ENCODE data around the genes SMG1, GP2, NPIPB4 and SDR42E2.

DNA sequence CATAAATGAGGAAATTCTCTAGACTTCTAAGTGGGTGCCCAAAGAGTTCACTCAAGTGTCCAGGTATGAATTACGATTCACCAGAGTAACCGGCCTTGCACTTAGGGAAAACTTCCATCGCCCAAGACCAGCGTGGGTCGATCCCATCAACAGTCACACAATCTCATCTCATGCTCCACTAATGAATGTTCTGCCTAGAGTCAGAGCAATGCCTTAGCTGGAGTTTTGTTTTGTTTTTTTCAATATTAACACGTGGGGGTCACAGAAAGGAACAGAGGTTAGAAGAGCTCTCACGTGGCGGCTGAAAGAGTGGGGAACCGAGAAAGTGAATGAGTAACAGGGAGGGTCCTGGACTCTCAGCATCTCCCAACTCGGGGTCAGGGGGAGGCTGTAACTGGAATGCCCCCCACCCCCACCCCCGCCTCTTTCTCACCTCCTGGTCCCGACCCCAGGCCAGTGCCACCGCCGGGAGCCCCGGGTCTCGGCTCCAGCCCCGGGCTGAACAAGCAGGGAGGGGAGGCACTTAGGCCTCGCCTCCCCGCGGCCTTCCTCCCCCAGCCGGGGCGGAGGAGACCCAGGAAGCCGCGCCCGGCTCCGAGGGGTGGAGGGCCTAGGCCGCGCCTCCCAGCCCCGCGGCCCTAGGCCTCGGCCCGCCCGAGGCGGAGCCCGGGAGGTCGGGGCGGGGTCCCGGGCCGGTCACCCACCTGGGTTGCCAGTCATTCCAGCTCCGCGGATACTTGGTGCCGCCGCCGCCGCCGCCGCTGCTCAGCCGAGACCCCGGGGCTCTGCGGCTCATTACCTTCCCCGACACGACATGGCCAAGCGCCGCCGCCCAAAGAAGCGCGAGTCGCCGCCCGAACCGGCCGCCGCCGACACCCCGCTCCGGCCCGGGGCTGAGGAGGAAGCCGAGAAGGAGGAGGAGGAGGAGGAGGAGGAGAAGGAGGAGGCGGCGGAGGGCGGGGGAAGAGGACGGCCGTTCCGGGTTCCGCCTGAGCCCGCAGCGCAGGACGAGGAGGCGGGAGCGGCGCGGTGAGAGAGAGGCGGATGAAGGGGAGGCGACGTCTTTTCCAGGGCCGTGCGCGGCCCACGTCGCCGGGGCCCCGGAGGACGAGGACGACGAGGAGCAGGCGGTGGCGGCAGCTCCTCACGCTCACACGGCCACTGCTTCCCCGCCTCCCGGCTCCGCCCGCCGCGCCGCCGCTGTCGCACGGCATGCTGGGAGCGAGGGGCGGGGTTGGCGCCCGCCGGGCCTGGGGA is at the start of gene SMG1:
Gene SMG1 (minus strand): TSS at position 1,163 of the 1,257 bp plus-strand sequence.
- PRO-cap = bidirectional peak, plus-strand start at position 678 of the sequence, minus-strand start at position 498 of the sequence; bidirectional peak, plus-strand start at position 982 of the sequence, minus-strand start at position 883 of the sequence; bidirectional peak, plus-strand start outside the sequence, minus-strand start at position 1,157 of the sequence

- PRO-cap = no peak
These were observed 13.5 kb downstream of the ITPRIPL2 start for GRCh38 chr16:19127341-19127565.

GRCh38 chr16:19183662-19184174 is 15.7 kb downstream of the SYT17 start:
- PRO-cap = no peak

DNA sequence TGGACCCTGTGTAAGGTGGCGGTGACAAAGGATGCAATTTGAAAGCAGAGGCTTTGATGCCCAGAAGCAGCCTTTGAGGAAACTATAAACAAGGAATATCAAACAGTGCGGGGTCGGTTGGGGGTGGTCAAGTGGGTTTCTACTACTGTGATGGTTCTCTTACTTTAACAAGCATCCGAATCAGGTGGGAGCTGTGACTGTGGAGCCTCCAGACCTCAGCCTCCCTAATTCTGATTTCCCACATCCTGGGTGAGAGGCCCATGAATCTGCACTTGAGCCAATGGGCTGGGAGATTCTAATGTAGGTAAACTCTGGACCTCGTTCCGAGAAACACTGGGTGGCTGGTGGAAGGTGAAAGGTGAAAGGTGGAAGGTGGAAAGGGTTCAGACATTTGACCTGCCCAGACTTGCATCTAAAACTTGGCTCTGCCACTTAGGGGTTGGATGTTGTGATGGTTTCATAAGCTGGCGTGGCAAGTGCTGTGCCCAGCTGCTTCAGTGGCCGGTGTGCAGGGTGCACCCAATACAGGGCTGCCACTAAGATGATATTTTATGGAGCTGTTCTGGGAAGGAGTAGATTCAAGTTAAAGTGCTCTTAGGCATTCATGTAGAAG is 24.7 kb downstream of the SYT17 start:
- PRO-cap = no peak

DNA sequence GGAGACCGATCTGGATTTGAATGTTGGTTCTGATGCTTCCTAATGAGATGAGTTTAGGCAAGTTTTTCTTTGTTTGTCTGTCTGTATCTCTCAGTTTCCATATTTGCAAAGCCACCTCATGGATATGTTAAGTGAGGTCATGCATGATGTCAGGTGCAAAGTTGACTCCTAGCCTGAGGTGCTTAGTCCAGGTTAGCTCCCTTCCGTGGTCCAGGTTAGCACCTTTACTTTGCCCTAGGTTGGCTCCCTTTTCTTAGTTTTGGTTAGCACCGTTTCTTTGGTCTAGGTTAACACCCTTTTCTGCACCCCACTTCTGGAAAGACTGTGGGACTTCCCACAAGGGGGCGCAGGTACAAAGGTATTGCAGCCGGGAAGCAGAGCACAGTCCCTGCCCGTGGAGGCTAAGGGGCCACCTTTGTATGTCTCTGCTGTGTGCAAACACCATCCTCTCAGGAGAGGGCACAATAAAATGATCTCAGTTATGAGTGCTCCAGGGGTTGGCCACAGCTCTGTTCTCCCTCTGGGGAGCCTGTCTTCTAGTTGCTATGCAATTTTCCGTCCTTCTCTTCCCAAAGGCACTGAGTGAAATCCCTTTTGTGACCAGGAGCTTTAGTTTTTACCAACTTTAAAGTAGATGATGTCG is 28.5 kb upstream of the TMC5 start:
- PRO-cap = no peak

- PRO-cap = no peak
These were observed 21.7 kb upstream of the TMC5 start for GRCh38 chr16:19395904-19396397.

DNA sequence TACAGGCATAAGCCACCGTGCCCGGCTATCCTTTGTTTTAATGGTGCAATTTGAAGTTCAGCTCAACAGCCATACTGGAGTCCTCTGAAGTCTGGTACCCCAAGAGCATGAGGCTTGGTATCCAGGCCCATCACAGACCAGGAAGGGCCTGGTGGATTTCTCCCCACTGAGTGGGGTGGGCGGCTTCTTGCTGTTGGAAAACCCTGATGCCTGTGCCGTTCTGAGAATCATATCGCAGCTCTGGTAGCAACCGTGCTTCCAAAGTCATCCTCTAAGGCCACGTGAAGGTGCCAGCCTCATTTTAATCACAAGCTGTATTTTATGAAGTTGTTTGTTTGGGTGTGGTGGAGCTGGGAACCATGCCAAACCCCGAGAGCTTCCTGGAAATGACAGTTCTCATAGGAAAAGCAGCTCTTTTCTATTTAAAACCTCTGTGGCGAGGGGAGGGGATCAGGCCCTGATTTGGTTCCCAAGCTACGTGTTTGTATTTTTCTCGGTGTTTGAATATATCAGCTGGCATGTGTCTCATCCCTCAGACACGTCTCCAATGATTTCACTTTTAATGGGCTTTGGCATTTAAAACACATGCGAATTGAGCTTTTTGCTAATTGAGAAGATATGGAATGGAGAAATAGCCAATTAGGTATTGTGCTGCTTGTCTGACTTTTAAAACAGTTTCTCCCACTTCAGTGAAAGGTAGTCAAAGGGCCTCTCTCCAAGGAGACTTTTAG is 21.7 kb downstream of the KNOP1 start:
- PRO-cap = no peak

GRCh38 chr16:19785362-19786294 is 67.6 kb downstream of the IQCK start:
- PRO-cap = no peak

- PRO-cap = no peak
These were observed 79.7 kb downstream of the GPRC5B start for GRCh38 chr16:19804883-19805485.

GRCh38 chr16:20216887-20217388 is 110.4 kb downstream of the GP2 start:
- PRO-cap = no peak

GRCh38 chr16:20326147-20326946 is 966 bp downstream of the GP2 start:
- PRO-cap = no peak

- PRO-cap = no peak
These were observed at the start of gene GP2 for GRCh38 chr16:20327397-20328270. GP2 (minus strand) TSS chr16:20327513.

DNA sequence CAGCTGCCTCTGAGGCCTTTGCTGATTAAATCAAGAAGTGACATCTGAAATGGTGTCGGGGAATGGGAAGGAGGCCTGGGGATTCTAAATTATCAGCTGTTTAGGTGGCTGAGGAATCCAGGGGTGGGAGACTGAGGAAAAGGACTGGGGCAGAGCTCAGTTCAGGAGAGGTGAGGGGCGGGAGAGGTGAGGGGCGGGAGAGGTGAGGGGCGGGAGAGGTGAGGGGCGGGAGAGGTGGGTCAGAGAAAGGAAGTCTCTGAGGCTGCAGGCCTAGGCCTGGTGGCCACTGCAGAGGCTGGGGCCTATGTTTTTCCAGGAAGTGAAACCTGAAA is 332 bp downstream of the ACSM5 start:
- PRO-cap = no peak

- PRO-cap = no peak
These were observed 767 bp downstream of the LYRM1 start for GRCh38 chr16:20900964-20902112.

DNA sequence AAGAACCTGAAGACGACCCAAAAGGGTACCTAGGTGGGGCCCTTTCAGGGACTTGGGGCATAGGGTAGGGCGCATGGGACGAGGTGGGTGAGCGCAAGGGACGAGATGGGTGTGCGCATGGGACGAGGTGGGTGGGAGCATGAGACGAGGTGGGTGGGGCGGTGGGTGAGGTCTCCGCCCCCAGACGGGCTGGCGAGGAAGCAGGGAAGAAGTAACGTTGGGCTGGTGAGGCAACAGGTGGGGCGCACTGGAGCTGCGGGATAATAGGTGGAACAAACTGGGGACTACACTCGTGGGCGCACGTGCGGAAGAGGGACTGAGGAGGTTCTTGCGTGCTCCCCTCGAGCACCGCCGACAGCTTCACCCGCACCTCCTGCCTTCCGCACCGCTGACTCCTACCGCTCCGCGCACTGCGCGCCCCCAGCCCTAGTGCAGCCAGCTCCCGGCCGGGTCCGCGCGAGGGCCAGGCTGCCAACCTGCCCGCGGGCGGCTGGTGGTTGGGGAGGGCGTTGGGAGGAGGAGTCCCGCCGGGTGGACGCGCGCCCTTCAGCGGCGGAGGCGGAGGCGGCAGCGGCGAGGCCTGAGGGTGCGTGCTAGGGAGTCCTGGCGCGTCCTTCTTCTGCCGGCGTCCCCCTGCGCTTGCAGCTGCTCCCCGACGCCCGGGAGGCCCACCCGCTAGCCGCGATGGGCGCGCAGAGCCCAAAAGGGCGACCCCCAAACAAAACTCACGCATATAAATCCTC is 23.4 kb upstream of the CRYM start:
- PRO-cap = no peak

GRCh38 chr16:21857648-21857989 is at the start of gene NPIPB4:
NPIPB4 (minus strand) TSS chr16:21857756.
- PRO-cap = no peak

- PRO-cap = no peak
These were observed at the start of gene SDR42E2 for GRCh38 chr16:22162193-22162790. SDR42E2 (plus strand) TSS chr16:22162506.

- PRO-cap = no peak
These were observed 5.7 kb downstream of the EEF2K start for GRCh38 chr16:22211626-22212321.

GRCh38 chr16:22353969-22354464 is 20.4 kb downstream of the CDR2 start:
- PRO-cap = no peak

DNA sequence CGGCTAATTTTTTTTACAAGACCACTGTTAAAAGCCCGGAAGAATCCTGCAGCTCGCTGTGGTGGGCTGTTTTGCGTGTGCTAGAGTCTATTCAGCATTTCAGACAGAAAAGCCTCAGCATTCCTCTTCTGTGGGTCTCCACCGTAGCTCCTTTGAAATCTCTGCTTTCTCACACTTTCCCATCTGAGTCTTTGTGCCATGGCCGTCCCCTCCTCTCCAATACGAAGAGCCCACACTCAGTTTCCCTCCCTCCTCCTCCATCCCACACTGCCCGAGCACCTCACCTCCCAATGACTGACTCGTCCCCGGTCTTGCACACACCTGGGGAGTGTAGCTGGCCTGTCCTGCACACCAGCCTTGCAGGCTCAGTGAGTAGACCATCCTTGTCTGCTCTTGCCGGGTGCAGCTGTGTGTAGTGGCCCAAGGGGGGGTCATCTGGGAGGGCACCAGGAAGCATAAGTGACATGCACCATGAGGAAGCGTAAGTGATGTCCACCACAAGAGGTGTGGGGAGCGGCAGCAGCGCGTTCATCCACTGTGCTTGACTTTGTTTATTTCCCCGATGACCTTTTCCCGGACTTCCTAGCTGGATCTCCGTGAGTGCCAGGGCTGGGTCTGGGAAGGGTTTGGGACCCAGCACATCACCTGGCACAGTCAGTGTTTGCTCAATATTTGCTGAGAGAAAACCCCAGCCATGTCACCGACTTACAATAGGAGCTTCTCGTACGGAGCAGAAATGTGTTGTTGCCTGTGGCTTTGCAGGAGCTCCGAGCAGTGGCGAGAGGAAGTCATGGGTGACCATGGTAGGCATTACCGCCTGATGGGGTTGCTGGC is 45.5 kb upstream of the CDR2 start:
- PRO-cap = no peak

Data from ReNcell CX (cell line).